RPMI7951 (cell line): ENCODE data around the gene BBIP1.

DNA sequence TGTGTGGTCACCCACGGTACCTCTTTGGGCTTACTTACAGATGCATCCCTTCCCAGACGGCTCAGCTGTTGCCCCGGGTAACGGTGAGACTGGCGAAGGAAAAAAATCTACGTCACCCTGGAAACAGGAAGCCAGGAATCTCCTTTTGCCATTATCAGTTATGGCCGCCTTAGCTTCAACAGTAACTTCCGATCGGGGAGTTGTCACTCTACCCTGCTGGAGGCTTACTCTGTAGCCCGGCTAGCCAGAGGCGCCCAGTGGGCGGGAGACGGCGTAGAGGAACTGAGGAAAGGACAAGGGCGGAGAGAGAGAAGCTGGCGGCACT, at the start of gene BBIP1:
Gene BBIP1, minus strand, starts transcription at position 98 of the 325 bp plus-strand sequence.
- RAMPAGE, long total RNA = start-site peak on the minus strand centred at position 82 of the sequence, 15 bp wide, 71 and 41 reads in 2 replicates

GRCh38 chr10:110964161-110964936, 44.9 kb downstream of the SHOC2 start:
- RAMPAGE, long total RNA = no peak

- RAMPAGE, long total RNA = no peak
Measured at GRCh38 chr10:112089830-112090072, 93.8 kb downstream of the GPAM start.

GRCh38 chr10:112224744-112224943, 41.1 kb upstream of the GPAM start:
- RAMPAGE, long total RNA = no peak

- RAMPAGE, long total RNA = no peak
Measured at GRCh38 chr10:112271916-112272413, 11.2 kb upstream of the TECTB start.

DNA sequence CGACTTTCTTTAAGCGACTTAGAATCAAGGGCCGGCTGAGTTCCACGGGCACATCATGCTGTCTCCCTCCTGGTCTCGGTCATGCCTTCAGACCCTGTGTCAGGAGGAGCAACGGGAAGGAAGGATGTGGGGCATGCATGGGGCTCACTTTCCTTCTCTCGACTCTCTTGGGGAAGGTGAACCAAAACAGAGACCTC, 2.5 kb downstream of the ACSL5 start:
- RAMPAGE, long total RNA = no peak

GRCh38 chr10:112383181-112383794, 9.4 kb downstream of the ACSL5 start:
- RAMPAGE, long total RNA = no peak

DNA sequence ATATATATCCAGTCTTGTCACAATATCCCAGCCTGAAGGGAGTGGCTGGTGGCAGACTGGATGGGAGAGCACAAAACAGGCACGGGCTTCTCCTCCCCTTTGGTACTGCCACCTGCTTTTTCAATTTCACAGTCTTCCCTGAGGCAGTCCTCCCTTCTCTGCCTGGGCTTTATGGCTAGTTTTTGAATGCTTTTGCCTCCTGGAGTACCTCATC, 18.9 kb downstream of the ACSL5 start:
- RAMPAGE, long total RNA = no peak

GRCh38 chr10:112413112-112413518, 33.6 kb downstream of the ZDHHC6 start:
- RAMPAGE, long total RNA = no peak

DNA sequence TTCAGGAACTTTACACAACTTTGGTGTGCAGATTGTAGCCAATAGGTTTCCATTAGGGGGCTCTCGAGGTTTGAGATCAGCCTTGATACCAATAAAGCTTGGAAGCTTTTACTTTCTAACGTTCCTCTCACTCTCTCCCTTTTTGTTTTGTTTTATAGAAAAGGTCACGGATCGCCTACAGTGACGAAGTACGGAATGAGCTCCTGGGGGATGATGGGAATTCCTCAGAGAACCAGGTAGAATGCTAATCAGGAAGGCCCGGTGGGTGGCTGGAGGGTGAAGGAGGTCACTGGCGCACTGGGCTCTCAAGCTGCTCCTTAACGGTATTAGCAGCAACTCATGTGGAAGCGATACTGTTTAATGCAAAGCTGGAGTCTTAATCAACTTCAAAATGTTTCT, 79.9 kb downstream of the VTI1A start:
- RAMPAGE, long total RNA = no peak

- RAMPAGE, long total RNA = no peak
Measured at GRCh38 chr10:112689063-112689497, 242.1 kb downstream of the VTI1A start.

DNA sequence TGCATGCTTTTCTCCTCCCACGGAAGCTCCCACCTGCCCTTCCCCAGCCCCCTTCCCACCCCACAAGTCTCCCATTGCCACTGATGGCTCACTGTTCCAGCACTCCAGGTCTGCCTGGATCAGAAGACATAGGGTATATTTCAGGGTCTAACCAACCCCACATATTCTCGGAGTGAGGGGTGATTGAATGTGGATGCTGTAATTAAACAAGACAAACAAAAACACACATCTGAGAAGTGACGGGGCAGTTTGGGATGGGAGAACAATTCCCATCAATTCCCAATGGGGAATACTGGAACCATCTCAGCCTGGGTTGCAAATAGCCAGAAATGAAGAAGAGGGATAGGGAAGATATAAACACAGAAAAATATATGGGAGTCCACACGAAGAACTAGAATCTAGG, 190.3 kb upstream of the TCF7L2 start:
- RAMPAGE, long total RNA = no peak

GRCh38 chr10:112793317-112794074, 156.6 kb upstream of the TCF7L2 start:
- RAMPAGE, long total RNA = no peak

DNA sequence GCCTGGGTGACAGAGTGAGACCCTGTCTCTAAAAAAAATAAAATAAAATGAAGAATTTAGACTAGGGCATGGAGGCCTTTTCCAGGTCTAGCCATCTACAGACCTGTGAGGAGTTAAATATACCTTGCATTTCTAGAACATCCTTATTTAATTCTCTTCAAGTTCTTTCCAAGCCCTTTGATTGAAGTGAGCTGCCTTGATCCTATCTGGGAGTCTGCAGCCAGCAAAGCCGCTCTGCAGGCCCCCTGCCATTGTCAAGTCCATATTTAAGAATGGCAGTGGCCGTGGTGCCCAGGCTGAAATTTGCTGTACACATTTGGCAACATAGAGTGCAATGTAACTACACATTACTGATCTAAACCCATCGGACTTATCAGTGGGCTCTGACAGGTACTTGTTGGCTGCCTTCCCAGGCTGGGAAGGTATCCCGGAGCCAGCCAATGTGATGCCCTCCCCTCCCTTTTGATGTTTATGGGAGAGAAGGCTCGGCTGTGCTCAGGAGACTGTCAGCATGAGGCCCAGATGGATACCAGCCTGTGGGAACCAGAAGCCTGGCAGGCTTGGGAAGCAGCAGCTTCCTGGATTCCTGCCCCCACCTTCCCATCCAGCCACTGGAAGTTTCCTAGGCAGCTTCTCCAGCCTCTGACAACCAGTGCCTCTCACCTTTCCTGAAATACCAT, 146.2 kb upstream of the TCF7L2 start:
- RAMPAGE, long total RNA = no peak

GRCh38 chr10:112826068-112826956, 123.7 kb upstream of the TCF7L2 start:
- RAMPAGE, long total RNA = no peak

GRCh38 chr10:112880883-112881563, 69.0 kb upstream of the TCF7L2 start:
- RAMPAGE, long total RNA = no peak

- RAMPAGE, long total RNA = no peak
Measured at GRCh38 chr10:112898835-112899790, 50.9 kb upstream of the TCF7L2 start.

DNA sequence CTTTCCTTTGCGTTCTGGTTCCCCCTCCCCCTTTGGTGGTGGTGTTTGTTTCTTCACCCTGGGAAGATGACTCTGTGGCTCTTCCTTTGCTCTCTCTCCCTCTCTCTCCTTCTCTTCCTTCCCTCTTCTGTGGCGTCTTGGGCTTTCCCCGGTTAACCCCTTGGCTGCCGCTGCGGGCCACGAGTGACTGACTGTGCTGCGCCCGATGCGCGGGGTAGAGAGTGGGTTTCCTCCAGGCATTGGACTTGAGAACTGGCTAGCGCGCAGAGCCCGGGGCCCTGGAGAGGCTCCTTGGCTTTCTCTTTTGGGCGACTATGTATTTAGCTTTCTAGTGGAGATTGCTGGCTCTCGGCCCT, 1.8 kb downstream of the TCF7L2 start:
- RAMPAGE, long total RNA = no peak

DNA sequence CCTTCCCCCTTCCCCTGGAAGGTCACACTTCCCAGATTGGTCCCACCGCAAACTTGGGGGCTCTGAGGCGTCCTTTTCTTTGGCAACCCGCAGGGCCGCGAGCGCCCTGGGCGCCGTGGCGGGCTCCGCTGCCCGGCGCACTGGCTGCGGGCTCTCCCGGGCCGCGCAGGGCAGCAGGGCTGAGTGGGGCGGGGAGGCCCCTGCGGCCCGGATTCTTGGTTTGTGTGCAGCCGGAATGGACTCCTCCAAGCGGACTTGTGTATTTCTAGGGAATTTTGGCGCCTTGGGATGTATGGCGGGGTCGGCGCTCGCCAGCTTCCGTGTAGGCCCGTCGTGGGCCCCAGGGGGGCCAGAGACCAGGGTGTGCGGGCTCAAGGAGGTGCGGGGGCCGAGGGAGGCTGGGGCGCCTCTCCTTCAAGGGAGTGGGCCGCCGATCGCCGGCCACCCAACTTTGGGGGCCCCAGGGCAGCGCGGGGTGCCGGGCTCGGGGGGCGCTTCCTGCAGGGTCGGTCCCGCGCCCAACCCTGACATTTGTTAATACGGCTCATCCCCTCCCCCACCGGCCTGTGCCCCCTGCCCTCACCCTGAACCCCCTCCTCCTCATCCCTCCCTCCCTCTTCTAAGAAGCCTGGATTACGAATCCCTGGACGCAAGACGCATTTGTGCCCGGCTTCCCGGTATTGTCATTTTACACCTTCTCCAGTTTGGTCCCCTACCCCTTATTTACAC, 2.4 kb downstream of the TCF7L2 start:
- RAMPAGE, long total RNA = no peak

DNA sequence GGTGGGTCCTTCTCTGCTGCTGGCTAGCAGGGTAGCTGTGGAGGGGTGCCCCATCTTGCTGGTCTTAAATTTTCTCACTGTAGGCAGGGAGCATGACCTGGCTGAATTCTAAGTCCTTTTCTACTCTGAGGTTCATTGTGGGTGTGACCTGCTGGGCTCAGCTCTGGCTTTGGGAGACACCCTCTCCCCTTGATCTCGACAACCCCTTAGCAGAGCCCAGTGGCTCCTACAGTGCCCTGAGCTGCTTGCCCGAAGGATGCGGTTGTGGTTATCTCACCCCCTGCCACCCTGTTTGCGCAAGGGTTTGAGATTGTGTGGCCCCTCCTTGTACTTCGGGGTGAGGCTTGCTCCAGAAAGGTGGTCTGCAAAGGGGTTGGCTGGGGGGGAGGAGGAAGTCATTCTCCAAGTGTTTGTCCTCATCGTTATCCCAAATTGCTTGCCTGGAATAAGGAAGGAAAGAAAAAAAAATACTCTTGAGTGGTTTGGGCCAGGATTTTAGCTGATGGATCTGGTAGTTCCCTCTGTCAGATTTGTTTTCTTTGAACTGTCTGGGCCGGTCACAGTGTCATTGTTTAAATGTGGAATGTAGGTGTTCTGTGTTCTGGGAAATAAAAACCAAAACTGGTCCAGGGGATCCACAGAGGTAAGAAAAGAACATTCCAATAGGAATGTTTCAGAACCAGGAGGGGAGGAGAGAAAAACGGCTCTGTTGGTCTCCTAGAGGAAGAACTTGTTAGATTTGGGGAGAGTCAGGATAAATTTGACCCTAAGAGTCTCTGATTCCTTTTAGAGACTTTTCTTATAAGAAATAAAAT, 55.5 kb downstream of the TCF7L2 start:
- RAMPAGE, long total RNA = no peak